Natural killer cell (primary cell): ENCODE results near the gene POTED.

- PRO-cap: no peak
These were observed 5397.8 kb upstream of the TPTE start for GRCh38 chr21:5123576-5124001.

GRCh38 chr21:6852887-6853117 is 3668.6 kb upstream of the TPTE start:
- PRO-cap: no peak

DNA sequence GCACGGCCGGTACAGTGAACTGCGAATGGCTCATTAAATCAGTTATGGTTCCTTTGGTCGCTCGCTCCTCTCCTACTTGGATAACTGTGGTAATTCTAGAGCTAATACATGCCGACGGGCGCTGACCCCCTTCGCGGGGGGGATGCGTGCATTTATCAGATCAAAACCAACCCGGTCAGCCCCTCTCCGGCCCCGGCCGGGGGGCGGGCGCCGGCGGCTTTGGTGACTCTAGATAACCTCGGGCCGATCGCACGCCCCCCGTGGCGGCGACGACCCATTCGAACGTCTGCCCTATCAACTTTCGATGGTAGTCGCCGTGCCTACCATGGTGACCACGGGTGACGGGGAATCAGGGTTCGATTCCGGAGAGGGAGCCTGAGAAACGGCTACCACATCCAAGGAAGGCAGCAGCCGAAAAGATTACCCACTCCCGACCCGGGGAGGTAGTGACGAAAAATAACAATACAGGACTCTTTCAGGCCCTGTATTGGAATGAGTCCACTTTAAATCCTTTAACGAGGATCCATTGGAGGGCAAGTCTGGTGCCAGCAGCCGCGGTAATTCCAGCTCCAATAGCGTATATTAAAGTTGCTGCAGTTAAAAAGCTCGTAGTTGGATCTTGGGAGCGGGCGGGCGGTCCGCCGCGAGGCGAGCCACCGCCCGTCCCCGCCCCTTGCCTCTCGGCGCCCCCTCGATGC is 2267.3 kb upstream of the TPTE start:
- PRO-cap: no peak

GRCh38 chr21:8758761-8759520 is 1762.4 kb upstream of the TPTE start:
- PRO-cap: no peak

GRCh38 chr21:13609662-13610020 is at the start of gene POTED:
Gene POTED, plus strand, starts transcription at chr21:13609777.
- PRO-cap: no peak

DNA sequence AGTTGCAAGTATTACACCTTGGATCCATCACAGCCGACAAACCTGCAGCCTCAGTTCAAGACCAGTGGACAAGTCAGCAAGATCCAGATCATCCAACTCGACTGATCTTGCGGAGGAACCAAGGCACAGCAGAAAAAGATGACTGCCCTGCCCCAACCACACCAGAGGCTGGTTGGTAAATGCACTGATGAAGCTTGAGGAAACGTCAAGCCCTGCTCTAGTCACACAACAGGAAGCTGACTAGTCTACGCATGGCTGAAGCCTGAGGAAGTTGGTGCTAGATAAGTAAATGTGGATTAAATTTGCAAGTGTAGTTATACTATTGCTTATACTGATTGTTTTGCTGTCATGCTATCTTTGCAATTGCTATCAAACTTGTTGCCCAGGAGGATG is 89.1 kb downstream of the LIPI start:
- PRO-cap: no peak

DNA sequence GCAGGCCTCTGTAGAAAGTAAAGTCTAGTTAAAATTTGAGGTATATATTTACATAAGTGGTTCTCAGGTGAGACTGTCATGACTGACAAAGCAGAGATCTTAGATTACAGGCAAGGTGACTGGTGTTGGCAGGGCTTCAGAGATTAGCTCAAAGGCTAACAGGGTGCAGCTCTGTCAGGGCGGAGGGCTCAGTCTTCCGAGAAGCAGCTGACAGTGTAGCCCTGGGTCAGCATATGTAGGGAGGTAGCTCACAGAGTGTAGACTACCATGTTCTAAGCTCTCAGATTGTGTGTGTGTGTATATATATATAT is 54.7 kb downstream of the RBM11 start:
- PRO-cap: no peak

- PRO-cap: no peak
These were observed 45.4 kb downstream of the SAMSN1 start for GRCh38 chr21:14500200-14501586.

GRCh38 chr21:14675625-14676056 is 129.5 kb upstream of the SAMSN1 start:
- PRO-cap: unidirectional peak, plus-strand start at chr21:14675972

GRCh38 chr21:14879339-14879741 is 185.5 kb downstream of the NRIP1 start:
- PRO-cap: no peak

GRCh38 chr21:14918349-14918936 is 146.4 kb downstream of the NRIP1 start:
- PRO-cap: no peak

- PRO-cap: no peak
These were observed 99.8 kb downstream of the NRIP1 start for GRCh38 chr21:14964751-14965705.

DNA sequence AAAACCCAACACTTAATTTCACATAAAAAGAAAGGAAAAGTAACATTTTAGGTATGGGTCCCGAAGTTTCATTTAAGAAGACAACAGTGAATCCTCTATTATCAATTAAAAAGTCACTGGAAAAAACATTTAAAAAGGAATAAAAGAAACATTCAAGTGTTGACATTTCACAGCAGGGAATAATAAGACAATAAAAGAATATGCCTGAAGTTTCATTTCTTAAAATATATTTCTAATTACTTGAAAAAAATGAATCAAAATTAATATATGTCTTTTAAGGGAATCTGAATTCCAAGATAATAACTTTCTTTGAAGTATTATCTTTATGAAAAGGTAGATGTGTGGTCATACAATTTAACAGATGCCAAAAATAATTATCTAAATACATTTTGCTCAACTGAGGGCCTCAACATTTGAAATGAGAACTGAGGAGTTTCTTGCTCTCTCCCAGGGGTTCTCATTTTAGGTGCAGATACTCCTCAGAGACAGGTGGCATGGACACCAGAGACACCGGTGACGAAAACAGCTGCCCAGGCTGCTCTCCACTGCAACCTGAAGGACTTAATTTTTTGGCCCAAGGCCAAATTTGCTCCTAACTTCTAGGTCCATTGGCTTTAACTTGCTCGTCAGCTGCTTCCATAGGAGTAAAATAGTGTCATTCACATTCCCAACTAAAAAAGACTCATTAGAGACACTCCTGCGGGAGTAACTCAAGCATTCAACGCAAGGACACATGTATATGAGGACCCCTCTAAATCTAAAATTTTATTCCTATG is 87.1 kb downstream of the NRIP1 start:
- PRO-cap: no peak

GRCh38 chr21:15122211-15122698 is 57.5 kb upstream of the NRIP1 start:
- PRO-cap: no peak

GRCh38 chr21:15831070-15832019 is 101.6 kb downstream of the USP25 start:
- PRO-cap: no peak

- PRO-cap: no peak
These were observed 349.0 kb downstream of the USP25 start for GRCh38 chr21:16078809-16079056.

DNA sequence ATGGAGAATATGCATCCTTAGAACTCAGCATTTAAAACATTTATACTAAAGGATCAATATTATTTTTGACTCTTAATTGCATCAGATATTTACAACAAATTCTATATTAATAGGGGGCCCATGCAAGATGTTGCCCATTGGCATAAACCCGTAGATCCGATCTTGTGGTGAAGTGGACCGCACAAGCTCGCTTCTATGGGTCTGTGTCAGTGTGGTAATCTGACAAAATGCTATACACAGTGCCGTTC is 809.1 kb downstream of the USP25 start:
- PRO-cap: no peak

DNA sequence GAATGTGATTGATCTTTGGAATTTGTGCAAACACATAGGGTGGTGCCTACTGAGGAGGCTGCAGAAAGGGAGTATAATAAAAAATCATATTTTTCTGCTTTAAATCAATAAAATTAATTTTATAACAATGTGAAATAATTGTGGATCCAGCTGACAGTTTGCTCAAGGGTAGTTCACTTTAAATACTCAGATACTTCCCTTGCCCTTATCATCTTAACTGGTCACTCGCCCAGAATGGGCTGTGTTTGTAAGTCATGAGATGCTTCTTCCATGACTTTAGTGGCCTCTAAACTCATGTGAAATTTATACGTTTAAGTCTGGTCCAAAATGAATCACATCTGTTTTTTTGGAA is 802.8 kb upstream of the CXADR start:
- PRO-cap: no peak

DNA sequence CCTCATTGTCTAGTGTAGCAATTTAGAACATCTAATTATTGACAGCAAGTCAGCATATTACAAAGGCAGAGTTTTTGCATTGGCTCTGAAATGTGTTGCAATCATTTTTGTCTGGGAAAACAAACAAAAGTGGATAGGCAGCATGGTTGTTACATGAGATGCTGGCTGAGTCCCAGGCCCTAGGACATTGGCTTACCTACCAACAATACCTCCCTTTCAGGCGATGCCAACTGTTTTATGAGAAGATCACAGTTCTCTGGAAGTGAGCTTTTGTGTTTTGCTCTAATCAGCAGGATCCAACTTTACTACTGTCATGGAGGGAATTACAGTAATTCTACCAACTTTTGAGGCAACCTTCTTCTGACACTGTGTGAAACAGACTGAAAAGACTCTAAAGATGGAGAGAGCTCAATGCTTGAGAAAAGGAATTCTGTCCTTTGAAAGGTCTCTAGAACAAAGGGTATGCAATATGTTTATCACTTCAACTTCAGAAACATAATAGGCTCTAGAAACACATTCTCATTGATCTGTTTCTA is 71.4 kb upstream of the CXADR start:
- PRO-cap: no peak

DNA sequence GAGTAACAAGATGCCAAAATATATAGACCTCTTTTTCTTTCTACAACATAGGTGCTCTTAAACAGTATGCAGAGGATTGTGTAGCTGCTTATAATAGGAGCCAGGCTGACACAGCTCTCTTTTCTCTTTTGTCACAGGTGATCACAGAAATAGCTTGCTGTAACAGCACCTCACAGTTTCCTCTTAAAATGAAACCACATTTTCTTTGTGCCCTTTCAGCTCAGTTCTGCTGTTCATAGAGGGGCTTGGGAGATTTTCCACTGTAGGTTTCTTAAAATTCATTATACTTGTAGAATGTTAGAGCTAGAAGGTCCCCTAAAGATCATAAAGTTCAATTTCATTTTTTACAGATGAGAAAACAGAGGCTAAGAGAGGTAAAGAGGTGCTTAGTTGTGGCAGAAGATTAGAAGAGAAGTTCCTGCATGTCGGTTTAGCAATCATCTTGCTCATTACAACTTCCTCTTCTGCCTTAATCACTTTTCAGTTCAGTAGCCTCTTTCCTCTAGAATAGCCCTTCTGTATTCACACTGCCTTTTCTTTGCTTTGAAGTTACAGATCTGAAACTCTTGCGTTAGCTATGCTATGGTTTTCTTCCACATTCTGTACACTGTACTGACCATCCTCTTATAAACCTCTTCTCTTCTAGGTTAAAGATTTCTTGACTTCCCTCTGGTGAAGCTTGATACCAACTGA is 35.2 kb downstream of the C21orf91 start:
- PRO-cap: bidirectional peak, plus-strand start at position 199 of the sequence, minus-strand start at position 95 of the sequence; bidirectional peak, plus-strand start at position 492 of the sequence, minus-strand start at position 444 of the sequence